Pericardium fibroblast (primary cell): Measurements from ENCODE around the gene FAM200C.

GRCh38 chr5:160036161-160036585, 27.2 kb downstream of the TTC1 start:
- RAMPAGE, long total RNA = no peak

GRCh38 chr5:160077625-160078385, 41.4 kb downstream of the PWWP2A start:
- RAMPAGE, long total RNA = no peak

- RAMPAGE, long total RNA = no peak
Measured at GRCh38 chr5:160280485-160281177, 31.7 kb downstream of the CCNJL start.

DNA sequence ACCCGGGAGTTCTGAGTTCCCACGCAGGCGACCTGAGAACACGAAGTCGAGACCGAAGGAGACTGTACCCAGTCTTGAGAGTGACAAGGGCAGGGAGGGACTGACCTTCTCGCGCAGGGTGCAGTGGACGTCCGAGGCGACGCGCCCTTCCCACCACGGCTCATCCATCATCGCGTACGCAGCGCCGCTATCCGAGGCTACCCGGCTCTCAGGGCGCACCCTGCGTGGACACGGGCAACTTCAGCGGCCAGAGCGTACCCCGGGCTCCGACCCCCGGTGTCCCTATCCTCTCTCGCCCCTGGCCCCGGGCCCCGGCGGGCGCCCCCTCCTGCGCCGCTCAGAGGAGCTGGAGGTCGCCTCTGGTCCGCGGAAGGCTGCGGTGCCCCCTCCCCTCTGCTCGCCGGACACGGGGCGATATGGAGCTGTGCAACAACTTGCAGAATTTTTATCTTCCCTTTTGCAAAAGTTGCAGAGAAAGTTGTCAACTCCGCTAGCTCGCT, 561 bp downstream of the CCNJL start:
- RAMPAGE, long total RNA = no peak

DNA sequence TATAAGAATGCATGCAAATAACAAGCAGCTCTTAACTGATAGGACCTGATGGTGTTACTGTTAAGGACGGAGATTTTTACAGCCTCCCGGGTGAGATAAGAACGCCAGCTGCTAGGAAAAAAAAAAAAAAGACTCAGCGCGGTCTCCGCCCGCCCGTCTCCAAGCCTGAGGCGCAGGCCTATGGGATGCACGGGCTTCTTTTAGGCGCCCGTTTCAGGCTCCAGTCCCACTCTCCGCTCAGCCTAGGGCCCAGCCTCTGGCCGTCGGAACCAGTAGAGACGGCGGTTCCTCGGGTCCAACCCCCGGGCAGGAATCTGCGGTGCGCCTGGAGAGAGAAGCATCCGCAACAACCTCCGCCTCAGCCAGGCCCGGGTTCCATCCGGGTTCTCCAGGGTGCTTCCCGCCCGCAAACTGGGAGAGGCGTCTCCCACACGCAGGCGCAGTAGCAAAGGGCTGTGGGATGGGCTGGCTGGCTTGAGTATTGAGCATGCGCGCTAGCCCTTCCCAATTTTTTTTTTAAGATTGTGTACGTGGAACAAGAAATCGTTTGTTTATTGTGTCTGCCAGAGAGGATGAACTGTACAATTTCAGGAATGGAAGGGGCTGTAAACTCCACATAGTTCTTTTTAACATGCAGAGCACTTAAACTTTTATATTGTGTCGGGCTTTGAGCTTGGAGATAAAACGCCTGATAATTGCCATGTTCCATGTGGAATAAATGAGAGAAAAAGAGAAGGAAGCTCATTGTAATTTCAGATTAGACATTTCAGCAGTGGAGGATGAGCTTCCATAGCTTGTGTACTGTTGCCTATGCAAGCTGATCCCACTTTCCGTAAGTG, at the start of gene FAM200C:
FAM200C (minus strand) TSS at position 390 of the 839 bp plus-strand sequence.
- RAMPAGE, long total RNA = start-site peak on the minus strand centred at position 396 of the sequence, 38 bp wide, 48 and 23 reads in 2 replicates

DNA sequence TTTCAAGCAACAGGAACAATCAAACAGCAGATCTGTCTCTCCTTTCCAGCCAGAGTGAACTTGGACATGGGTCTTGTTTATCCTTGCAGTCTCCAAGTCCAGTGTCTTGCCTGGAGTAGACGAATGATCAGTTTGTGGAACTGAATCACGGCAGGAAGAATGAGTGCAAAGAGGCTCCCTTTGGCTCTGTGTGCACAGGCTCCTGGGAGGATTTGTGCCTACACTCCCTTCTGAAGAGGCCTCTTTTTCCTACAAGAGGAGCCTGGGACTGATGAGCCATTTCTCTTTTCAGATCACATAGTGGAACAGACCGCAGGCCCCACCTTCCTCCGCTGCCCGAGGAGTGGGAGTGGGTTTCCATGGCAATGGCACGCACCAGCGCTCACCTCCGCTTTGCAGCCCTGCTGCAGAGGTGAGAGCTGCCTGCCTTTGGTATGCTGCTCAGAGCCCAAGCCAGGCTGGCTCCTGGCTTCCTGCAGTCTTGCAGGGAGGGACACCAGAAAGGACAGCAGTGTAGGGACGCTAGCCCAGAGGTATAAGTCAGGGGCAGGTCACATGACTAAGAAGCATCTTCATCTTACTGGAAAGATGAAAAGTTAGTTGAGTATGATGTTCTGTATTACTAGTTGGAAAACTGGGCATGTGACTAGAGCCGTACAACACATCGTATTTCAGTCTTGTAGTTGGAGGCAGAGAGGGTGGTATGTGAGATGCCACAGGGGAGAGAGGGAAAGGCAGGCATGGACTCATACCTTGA, 12.3 kb downstream of the PTTG1 start:
- RAMPAGE, long total RNA = no peak

DNA sequence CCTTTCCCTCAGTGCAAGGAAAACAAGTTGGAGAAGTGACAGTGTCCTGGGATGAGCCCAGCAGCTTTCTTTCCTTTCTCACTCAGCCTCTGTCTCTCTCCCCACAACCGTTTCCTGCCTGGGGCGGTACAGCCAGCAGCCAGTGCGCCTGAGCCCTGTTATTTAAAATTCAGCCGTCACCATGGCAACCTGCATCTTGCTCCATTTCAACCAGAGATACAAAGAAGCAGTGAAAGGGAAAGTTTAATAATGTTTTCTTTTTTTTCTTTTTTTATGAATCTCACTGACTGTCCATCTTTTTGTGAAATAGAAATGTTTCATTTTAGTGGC, 85.0 kb downstream of the PTTG1 start:
- RAMPAGE, long total RNA = no peak

GRCh38 chr5:161547301-161547970, 911 bp upstream of the GABRB2 start:
- RAMPAGE, long total RNA = no peak

- RAMPAGE, long total RNA = start-site peak on the plus strand at chr5:163503283-163503342, 37 and 21 reads in 2 replicates
Measured at GRCh38 chr5:163502943-163503736, 2.3 kb upstream of the MAT2B start.

DNA sequence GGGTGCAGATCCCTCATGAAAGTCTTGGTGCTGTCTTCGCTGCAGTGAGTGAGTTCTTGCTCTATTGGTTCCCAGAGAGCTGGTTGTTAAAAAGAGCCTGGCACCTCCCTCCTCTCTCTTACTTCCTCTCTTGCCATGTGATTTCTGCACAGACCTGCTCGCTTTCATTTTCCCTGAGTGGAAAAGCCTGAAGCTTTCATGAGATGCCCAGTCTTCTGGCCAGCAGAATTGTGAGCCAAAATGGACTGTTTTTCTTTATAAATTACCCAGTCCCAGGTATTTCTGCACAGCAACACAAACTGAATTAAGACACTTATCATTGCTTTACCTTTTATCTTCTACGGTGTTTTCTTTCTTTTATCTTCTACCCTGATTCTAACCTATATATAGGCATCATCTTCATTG, 221.7 kb downstream of the MAT2B start:
- RAMPAGE, long total RNA = no peak

- RAMPAGE, long total RNA = no peak
Measured at GRCh38 chr5:163741752-163742125, 236.3 kb downstream of the MAT2B start.

DNA sequence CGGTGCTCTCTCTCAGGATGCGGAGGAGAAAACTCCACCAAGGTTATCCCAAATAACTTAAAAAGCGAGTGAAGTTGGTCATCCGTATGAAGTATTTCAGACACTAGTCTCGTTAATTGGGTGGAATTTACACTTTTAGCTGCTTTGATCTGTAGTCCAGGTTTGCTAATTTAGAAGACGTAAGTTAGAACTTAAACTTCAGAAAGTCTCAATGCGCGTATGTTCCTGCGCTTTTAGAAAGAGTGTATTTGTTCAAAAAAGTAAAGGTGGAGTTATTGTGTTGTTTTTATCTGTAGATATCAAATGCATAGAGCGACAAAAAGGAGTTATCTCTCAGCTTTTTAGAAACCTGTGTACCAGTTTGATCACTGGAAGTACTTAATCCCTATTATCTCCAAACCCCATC, 654.0 kb upstream of the TENM2 start:
- RAMPAGE, long total RNA = no peak

DNA sequence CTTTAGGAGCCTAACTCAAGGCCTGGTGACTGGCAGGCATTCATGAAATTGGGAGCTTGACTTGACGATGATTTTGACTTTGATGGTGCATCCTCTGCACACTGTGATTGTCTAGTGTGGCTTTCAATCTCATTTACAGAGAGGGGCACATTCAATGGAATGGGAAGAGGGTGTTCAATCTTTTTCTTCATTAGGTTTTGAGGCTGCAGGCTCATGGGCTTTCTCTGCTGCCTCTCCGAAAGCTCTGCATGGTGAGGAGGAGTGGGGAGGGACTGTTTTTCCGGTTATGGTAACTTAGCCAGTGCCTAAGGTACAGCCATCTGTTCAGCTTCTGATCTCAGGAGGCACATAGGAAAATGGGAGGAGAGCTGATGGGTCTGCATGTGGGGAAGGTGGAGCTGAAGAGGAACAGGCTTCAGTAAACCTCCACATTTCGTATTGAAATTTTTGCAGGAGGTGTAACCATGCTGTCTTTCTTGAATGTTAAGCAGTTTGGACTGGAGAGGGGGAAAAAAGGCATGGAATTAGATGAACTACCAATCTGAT, 292.2 kb downstream of the TENM2 start:
- RAMPAGE, long total RNA = no peak

DNA sequence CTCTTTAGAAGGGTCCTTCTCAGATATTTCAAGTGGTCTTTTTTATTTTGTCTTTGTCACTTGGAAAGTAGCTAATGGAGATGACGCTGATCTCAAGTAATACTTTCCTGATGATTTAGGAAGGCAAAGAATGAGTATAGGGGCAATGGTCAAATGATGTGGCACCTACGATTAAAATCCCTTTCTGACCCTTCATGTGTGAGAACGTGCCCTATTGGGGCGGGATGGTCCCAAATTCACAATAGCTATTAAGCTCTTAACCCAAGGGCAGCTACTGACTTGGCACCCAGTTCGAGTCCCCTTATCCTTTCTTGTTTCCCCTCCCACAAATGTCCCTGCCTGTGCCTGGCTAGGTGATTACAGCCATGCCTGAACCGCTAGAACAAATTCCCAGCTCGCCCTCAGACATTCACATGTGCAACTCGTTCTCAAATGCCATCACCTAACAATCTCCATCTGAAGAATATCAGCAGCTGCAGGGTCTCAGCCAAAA, 347.5 kb upstream of the WWC1 start:
- RAMPAGE, long total RNA = no peak

- RAMPAGE, long total RNA = no peak
Measured at GRCh38 chr5:168022859-168023231, 268.6 kb upstream of the WWC1 start.

DNA sequence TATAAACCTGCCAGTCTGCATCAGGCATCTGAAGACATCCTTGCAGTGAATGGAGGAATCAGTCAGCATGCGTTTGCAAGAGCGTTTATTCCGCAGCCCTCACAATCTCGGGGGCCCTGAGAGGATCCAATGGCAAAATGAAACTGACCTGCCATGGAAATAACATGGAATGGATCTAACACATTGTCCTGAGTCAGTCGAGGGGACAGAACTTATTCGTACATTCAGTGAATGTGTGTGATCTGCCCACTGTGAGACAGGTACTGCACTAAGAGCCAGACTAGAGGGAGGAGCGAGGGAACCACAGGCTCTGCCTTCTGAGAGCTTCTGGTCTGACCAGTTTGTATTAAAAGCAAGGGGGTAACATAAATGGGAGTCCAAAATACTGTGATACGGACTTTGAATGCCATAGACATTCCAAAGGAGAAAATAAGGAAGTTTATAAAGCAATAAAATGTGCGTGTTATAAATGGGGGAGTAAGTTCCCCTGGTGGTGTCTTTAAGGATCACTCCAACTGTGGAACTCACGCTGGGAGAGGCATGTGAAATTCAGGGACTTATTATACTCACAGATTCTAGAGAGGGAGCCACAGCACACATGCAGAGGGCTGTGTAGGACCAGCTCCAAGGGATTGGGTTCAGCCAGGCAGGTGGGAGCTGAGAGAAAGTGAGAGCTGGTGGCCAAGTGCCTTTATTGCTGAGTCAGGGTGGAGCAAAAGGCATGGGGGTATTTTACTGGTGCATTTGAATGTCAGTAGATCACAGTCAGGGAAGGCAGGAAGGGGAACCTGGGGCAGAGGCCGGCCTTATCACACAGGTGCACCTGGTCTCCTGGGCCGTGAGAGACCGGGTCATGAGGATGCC, 186.6 kb upstream of the WWC1 start:
- RAMPAGE, long total RNA = no peak

DNA sequence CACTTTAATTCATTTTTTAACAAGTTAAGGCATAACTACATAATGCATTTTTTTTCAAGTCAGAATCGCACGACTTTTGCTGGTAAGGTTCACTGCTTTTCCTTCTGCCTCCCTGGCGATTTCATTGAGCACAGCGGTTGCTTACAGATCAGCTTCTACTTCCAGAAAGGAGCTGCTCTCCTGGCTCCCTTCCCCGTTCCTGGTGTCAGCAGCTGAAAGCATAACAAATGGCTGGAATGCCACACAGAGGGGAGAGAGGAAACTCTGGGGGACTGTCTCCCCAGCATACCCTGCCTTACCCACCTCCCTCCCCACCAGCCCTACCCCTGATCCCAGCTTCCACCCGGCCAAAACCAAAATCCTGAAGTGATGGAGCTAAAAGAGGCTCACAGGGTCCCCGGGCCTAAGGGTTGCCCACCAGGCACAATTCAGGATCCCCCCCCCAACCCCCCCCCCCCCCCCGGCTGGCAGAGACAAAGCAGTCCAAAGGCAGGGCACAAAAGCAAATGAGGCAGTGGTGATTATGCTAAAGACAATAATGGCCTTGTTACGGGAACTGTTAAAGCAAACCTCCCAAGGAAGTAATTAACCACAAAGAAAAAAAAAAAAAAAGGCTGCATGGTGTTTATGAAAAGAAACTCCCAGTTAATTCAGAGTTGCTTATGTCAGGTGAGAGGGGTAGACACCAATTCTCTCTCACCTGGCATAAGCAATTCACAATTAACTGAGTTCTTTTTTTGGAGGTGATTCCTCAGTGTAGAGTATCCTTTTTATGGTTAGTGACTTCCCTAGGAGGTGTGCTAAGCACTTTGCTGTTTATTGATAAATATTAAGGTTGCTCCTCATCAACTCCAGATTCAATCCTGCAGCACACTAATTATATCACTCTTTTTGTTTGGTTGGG, 126.0 kb upstream of the WWC1 start:
- RAMPAGE, long total RNA = no peak

DNA sequence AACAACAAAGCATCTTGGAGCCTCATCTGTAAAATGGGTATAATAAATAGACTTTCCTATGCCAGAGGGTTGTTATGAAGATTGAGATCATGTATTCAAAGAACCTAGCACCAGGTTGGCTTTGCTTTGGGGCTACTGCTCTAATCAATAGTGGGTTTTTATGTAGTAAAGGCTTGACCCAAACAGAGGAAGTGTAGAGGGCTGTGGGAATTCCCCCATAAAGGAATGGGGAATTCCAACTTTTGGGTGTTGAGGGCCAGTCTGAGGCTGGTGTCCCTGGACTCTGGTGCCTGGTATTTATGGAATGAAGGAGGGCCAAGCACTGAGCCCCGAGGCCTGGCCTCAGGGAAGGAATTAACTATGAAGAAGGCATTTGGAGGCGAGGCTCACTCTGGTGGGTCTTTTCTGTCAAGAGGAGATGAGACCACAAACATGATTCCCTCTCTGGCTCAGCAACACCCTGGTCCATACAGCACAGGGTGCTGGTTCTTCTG, 1.6 kb upstream of the WWC1 start:
- RAMPAGE, long total RNA = no peak

DNA sequence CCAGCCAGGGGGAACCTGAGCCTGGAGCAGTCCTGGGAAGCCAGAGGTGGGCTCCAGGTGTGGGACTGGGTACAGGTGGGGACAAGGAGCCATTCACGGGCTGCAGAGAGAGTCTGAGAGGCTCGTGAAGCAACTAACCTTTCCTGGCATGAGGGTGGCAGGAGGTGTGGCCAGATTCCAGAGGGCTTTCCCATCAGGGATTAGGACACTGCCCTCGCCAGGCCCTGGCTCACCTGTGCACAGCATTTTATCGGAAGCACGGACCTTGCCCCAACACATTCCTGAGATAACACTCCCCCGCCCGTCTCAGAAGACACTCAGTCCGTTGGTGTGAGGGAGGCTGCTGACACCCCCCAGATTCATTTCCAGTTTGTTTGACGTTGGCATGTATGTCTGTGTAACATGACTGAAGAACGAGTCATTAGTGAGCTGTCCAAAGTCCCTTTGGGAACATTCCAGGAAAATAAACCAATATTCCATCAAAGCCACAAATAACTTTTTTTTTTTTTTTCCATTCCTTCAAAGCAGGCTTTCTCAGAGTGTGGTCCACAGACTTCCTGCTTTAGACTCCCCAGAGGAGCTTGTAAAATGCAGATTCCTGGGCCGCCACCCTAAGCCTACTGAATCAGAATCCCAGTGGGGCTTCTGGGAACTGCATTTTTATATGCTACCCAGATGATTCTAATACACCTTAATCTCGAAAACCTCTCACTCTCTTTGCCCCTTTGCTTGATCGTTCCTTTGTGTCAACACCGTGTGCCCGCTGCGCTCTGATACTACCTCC, 23.4 kb downstream of the WWC1 start:
- RAMPAGE, long total RNA = no peak

DNA sequence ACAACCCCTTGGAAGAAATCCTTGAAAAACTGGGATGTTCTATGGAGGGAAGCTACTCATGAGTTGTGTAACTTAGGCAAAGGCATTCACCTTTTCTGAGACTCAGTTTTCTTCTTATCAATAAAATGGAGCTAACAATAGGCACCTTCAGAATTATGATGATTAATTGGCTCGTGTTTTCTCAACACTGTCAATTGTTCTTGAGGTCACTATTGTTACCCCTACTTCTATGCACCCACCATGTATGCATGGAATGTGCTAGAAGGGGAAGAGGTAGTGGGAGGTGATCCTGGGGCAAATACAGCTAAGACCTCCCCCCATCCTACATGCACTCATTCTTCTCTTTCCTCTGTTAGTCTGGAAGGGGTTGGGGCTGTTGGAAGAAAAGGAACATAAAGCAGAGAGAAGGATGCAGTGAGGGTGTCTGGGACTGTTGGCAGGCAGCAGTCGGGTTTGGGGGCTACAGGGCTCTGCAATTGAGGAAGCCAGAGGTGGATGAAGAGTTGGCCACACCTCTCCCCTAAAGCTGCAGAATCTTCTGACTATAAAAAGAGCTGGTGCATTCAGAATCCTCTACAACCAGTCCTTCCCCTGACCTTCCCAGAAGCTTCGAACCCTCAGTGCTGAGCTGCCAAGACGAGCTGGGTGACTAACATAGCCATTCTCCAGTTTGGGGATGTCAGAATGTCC, 39.0 kb downstream of the WWC1 start:
- RAMPAGE, long total RNA = no peak